Hair follicle dermal papilla cell (primary cell): ENCODE results near the gene TSEN2.

DNA sequence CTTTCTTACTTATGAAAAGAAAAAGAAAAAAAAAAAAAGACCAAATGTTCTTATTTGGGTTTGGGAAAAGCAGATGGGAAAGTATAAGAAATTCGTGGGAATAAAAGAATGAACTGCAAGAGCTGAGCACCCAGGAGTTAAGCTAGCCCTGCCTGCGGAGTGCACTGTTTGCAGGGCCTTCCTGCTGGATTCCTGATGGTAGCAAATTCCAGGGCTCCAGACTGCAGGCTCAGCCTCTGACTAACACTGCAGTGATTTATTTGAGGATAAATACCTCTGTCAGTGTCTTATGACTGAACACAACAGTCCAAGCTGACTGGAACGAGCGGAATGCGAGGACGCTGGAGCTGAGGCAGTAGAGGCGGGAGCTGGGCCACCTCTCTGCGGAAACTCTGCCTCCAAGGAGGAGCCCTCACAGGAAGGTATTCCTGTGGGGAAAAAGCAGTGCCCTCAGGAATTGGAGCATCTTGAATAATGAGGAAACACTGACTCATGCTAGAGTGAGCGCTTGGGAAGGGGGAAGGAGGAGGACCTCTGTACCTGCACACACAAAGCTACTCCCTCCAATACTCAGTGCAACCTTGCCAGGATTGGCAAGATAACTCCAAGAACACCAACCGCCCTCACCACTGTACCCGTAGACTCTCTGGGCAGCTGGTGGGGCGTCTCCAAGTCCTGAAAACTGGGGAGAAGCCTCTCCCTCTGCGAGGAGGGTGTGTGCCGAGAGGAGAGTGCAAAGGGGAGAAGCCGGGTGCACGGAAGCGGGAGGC, 43.2 kb downstream of the VGLL4 start:
- CAGE, long polyA plus RNA = no peak

GRCh38 chr3:11610795-11611679, 32.7 kb downstream of the VGLL4 start:
- CAGE, long polyA plus RNA = no peak

GRCh38 chr3:11637989-11638905, 5.5 kb downstream of the VGLL4 start:
- CAGE, long polyA plus RNA = no peak

DNA sequence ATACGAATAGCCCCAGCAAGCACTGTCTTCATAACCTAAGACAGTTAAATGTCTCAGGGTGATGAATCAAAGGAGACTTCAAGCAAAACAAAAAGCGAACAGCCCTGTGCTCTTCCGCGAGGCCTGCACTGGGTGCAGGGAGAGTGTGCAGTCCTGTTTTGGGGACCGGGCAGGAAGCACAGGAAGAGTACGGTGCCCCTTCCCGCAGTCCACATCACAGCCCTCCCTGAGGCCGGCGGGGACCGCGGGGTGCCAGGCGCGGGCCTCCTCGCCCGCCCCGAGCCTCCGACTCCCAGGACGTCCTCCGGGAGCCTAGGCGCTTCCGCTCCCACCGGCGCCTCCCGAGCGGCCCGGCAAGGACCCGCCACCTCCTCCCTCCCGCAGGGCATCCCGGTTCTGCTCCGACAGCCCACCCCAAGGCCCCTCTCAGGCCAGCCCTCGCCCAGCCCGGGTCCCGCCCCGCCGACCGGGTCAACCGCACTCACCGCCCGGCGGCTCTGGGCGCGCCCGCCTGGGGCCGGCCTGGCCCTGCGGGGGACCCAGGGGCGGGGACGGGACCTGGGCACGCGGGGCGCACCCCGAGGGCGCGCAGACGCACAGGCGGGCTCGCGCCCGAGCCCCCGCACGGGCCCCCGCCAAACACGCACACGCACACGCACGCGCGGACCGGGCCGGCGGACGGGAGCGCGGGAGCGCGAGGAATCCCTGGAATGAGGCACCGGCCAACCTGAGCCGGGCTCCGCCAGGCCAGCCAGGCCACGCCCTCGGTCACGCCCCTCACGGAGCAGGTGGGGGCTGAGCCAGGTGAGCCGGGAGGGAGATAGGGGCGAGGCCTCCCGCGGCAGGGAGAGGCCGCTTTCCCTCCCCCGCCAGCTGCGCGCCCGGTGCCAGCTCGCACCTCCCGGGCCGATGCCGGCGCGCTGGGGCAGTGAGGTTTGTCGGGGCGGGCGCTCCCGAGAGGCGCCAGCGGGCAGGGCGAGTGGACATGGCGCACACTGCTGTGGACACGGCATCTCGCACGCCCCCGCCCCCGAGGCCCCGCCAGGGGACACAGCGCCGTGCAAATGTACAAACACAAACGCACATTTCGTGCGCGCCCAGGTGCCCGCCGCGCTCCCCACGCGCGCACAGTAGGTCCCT, 75.6 kb upstream of the VGLL4 start:
- CAGE, long polyA plus RNA = no peak

- CAGE, long polyA plus RNA = no peak
These were observed 1.4 kb downstream of the TAMM41 start for GRCh38 chr3:11845158-11845833.

GRCh38 chr3:12194316-12195022, 35.8 kb upstream of the TIMP4 start:
- CAGE, long polyA plus RNA = no peak

- CAGE, long polyA plus RNA = no peak
These were observed 13.0 kb downstream of the PPARG start for GRCh38 chr3:12301873-12302349.

DNA sequence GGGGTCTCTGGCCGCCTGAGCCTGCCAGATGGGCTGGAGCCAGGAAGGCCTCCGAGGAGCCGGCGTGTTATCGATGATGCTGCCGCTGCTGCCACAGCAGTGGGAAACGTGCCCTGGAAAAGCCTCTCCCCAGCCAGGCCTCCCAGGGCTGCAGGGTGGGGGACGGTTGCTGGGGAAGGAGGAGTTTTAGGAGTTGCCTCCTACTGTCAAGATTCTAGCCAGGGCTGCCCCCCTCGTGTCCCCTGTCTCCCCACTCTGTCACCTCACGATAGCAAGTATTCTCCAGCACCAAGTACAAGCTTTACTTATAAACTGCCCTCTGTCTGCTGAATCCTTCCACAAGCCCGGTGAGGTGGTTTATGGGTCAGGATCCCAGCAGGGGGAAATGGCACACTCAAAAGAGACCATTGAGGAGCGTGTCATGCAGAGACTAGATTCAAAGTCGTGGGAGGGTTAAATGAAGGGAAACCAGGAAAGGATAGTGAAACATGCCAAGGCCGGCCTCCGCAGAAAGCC, 43.1 kb upstream of the TSEN2 start:
- CAGE, long polyA plus RNA = no peak

GRCh38 chr3:12462296-12462957, 21.9 kb upstream of the TSEN2 start:
- CAGE, long polyA plus RNA = no peak

DNA sequence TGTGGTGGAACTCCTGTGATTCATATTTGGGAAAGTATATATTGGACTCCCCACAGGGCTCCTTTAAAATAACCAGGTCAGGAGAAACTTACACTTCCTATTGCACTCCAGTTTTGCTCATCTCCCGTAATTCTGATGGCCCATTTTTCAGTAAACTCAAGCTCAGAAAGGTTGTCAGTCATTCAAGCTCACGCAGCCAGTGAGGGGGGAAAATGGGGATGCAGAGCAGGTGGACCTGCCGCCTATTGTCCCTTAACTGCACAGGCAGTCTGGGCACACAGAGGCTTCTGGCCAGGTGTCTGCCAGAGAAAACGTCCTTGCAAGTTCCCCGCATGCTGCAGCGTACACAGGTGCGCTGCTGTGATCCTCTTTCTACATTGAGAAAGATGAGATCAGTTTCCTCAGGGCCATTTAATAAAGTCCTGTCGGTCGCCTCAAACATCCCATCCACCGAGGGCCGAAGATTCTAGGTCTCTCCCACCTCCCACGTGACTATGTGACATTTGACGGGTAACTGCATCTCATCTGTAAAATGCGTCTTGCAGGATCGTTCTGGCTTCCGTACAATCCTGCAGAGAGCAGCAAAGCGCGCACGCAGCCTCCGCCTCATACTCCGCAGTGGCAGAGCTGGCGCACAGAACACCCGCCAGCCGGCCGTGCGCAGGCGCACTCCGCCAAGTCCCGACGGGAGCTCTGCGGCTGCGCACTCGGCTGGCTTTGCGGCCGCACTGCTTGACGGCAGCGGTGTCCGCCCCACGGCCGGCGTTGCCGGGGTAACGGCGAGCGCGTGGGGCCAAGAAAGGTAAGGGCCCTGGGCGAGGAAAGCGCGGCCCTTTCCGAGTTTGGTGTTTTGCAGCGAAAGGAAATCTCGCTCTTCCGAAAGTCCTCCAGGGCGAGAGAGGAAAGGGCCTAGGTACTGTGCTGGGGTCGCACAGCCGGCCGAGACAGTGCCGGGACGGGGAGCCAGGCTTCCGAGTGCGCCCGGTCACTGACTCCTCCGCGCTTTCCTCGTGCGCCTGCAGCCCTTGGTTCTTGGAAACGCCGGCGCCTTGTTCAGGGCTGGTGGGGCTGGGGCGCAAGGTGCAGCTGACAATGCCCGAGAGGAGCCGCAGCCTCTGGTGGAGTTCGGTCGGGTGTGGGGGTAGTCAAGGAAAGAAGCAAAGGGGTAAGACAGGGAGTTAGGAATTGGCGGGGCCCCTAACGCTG, at the start of gene TSEN2:
Gene TSEN2, plus strand, starts transcription at position 765 of the 1,206 bp plus-strand sequence.
- CAGE, long polyA plus RNA = no peak

DNA sequence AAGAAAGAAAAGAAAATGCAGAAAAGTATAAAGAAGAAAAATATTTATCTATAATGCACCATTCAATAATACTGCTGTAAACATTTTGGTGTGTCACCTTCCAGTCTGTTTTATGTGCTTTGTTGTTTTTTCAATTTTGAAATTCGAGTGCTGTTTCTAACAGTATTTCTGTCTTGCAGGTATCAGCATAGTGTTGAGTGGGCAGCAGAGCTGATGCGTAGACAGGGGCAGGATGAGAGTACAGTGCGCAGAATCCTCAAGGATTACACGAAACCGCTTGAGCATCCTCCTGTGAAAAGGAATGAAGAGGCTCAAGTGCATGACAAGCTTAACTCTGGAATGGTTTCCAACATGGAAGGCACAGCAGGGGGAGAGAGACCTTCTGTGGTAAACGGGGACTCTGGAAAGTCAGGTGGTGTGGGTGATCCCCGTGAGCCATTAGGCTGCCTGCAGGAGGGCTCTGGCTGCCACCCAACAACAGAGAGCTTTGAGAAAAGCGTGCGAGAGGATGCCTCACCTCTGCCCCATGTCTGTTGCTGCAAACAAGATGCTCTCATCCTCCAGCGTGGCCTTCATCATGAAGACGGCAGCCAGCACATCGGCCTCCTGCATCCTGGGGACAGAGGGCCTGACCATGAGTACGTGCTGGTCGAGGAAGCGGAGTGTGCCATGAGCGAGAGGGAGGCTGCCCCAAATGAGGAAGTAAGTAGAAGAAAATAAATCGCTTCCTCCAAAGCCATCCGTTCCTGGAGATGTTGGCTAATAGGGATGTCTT, 19.0 kb downstream of the TSEN2 start:
- CAGE, long polyA plus RNA = no peak

DNA sequence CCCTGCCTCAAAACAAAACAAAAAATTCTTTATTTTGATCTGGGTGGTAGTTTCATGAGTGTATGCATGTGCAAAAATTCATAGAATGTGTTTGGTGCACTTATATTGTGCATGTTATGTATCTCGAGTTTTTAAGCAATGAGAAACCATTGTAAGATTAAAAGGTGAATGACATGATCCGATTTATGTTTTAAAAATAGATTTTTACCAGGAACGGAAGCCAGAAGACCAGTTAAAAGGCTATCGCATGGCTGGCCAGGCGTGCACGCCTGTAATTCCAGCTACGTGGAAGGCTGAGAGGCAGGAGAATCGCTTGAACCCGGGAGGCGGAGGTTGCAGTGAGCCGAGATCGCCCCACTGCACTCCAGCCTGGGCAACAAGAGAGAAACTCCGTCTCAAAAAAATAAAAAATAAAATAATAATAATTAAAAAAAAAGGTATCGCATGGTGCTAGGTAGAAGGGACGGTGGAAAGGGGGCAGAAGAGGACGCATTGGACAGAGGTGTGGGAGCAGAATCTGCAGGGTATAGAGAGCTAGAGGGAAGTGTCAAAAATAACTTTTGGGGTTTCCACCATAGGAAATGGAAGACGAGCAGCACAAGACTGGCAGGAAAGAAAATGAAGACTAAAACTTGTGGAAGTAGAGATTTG, 807 bp upstream of the MKRN2 start:
- CAGE, long polyA plus RNA = no peak

DNA sequence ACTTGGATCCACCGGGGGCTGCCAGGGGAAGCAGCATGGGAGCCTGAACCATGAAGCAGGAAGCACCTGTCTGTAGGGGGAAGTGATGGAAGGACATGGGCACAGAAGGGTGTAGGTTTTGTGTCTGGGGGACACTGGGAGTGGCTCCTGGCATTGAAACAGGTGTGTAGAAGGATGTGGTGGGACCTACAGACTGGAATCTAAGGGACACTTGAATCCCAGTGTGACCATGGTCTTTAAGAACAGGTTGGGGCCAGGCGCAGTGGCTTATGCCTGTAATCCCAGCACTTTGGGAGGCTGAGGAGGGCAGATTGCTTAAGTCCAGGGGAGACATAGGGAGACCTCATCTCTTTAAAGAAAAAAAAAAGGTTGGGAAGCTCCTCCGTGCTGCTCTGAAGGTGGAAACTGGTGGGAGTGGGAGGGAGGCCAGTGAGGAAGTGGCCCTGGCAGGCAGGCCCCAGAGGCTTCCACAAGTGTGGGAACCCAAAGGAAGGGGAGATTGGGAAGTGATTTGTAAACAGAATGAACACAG, 22.7 kb downstream of the MKRN2 start:
- CAGE, long polyA plus RNA = no peak

DNA sequence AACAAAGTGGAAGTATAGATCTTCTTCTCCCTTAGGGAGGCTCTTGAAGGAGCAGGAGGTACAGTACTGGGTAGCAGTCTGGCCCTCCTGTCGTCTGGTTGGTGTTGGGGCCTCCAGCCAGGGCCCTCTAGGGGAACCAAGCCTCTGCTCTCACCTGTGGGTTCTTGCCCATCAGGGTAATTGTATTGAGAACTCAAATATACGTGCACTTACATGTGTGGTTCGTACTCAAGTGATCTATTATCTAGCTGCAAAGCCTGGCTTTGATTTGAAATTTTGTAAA, 25.9 kb downstream of the MKRN2 start:
- CAGE, long polyA plus RNA = no peak

DNA sequence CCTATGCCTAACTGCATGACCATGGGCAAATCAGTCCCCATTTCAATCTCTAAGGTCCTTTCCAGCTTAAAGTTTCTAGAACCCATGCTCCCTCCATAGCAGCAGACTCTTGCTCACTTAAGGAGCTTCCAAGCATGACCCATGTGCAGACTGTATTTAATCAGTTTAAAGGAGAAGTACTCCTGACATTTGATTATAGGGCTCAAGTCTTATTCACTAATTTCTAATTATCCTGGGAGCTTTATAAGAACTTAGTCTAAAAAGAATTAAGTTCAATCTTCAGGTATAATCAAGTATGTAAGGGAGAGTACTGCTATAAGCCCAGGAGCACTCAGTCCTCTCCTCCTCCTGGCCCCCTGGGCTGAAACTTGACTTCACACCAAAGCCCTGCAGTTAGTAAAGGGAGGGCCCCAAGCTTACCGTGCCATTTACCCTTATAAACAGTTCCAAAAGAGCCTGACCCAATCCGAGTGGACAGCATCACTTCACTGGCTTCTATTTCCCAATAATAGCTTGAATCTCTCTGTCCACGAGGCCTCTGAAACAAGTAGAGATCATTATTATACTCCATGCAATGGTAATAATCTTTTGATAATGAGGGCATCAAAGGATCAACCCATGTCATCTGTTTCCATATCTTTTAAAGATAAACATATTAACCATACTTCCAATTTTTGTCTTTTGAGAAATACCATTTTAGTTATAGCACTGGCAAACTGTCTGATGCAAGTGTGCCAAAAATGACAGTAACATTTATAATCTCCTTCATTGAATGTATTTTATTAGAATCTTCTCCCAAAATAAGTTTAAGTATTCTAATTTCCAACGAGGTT, 42.6 kb downstream of the MKRN2 start:
- CAGE, long polyA plus RNA = no peak

- CAGE, long polyA plus RNA = no peak
These were observed 10.3 kb upstream of the RAF1 start for GRCh38 chr3:12674124-12674773.

GRCh38 chr3:12832039-12833181, 9.0 kb downstream of the RPL32 start:
- CAGE, long polyA plus RNA = no peak

DNA sequence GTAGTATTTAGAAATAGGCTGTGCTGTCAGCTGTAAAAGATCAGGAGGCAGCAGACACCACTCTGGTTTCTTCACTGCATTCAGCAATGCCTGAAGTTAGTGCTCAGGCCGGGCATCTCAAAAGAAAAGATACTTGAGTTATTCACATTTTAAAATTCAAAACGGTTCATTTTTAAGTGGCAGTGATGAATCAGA, 7.2 kb downstream of the RPL32 start:
- CAGE, long polyA plus RNA = no peak

DNA sequence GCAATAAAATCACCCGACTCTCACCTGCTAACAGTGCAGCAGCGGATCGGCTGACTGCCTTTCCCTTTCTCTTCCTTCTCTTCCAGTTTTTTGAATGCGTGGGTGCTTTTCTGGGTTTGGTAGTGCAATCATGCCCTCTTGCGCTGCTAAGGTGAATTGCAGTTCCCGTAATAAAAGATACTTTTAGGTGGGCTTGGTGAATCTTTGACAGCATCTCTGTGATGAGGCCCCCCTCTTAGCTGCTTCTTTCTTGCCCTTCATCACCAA, 50.6 kb upstream of the RPL32 start:
- CAGE, long polyA plus RNA = no peak

DNA sequence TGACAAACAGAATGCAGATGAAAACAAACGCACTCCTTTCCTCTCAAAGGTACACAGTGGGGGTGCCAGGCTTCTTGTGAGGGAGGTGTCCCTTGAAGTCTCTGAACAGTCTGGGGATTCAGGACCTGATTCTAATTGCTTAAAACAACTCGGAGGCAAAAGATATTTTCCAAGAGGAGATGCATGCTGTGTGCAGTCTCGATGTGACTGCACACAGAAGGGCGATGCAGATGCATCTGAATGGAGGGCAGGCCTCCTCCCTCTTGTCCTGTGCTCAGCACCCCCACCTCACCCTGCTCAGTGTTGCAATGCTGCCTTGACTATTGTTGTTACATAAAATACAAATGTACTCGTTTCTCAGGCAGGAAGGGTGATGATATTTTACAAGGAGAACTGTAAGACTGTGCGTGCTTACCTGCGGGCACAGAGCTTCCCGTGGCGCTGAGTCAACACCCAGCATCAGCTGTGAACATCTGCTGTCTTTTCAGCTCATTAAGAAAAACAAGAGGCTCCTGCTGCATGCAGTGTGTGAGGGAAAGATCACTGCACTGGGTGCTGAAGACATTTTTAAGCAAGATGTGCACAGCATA, 56.0 kb upstream of the RPL32 start:
- CAGE, long polyA plus RNA = no peak